Colic lymph node (tissue), 1 donor: ENCODE measurements around the genes APCDD1, SLC35G4 and AFG3L2.

GRCh38 chr18:10113727-10114171 is 199.9 kb downstream of the VAPA start:
- PRO-cap: no peak

- PRO-cap: no peak
These were observed 228.6 kb upstream of the APCDD1 start for GRCh38 chr18:10225806-10226236.

- PRO-cap: bidirectional peak, plus-strand start at chr18:10454603, minus-strand start at chr18:10454347
These were observed at the start of gene APCDD1 for GRCh38 chr18:10454011-10454796. TSS of gene APCDD1 (plus strand) at chr18:10454635.

DNA sequence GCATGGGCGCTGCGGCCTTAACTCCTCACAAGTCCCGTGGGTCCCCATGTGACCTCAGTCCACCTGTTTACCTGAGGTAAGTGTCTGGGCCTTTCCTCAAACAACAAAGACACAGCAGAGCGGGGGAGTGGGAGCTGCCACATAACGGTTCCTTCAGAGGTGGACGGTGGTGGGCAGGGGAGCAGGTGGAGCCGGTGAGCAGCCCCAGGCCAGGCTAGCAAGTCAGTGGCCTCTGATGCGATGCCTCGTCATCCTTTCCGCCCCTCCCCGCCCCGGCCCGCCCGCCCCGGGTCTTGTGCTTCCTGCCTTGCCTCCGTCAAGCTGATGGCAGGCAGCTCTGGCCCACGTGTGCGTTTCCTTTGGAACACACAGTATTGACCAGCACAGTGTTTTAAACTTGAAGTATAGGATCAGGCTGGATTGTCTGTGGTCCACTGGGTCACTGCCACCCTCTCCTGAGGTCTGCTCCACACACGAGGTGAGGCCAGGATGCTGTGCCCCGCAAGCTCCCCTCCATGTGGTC is 38.9 kb downstream of the PIEZO2 start:
- PRO-cap: no peak

GRCh38 chr18:11121608-11121862 is 27.8 kb downstream of the PIEZO2 start:
- PRO-cap: no peak

DNA sequence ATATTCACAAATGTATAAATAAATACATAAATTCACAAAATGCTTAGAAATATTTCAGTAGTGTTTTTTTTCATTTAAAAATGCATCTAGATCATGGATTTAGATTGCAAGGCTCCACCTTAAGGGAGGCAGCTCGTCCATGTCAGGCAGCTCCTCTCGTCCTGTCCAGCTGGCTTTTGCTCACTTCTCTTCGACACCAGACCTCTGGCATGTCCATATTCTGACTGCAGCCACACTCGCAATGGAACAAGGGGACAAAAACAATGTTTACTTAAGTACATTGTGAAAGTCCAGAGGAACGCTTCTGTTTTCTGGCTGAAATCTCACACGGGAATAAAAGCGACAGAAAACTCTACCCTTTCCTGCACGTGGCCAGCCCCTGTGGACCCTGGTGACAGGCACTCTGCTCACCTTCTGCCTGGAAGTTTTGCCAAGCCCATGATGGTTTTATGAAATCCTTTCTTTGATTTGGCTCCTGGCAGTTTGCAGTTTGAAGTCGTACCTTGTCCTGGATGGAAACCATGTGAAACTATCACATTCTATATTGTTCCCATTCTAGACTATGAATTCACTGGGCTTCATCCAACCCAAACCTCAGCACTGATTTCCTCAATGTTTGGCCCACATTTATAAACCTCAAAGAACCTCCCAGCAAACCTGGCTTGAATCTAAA is 134.2 kb upstream of the PIEZO2 start:
- PRO-cap: no peak

DNA sequence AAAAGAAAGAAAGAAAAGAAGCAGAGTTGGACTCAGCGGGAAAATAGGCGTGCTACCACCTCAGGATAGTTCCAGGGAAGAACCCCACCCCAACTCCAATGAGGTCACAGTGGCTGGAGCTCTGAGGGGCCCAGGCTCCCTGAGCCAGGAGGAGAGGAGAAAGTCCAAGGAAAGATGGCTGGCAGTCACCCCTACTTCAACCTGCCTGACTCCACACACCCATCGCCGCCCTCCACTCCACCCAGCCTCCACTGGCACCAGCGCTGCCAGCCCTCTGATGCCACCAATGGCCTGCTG is at the start of gene SLC35G4:
Gene SLC35G4, plus strand, starts transcription at position 175 of the 297 bp plus-strand sequence.
- PRO-cap: no peak

DNA sequence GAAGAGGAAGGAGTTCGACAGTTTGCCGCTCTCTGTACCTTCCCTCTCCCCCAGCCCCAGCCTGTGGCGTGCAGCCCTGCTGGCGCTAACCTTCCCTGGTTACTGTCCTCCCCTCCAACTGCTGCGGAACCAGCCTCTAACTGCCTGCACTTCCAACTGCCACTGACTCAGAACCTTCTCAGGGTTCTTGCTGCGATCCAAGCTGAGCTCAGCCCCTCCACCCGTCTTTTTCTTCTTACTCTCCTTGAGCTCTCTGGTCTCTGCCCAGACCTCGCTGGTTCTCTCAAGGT is 19.1 kb upstream of the GNAL start:
- PRO-cap: no peak

GRCh38 chr18:11689992-11690567 is 1.0 kb downstream of the GNAL start:
- PRO-cap: no peak

DNA sequence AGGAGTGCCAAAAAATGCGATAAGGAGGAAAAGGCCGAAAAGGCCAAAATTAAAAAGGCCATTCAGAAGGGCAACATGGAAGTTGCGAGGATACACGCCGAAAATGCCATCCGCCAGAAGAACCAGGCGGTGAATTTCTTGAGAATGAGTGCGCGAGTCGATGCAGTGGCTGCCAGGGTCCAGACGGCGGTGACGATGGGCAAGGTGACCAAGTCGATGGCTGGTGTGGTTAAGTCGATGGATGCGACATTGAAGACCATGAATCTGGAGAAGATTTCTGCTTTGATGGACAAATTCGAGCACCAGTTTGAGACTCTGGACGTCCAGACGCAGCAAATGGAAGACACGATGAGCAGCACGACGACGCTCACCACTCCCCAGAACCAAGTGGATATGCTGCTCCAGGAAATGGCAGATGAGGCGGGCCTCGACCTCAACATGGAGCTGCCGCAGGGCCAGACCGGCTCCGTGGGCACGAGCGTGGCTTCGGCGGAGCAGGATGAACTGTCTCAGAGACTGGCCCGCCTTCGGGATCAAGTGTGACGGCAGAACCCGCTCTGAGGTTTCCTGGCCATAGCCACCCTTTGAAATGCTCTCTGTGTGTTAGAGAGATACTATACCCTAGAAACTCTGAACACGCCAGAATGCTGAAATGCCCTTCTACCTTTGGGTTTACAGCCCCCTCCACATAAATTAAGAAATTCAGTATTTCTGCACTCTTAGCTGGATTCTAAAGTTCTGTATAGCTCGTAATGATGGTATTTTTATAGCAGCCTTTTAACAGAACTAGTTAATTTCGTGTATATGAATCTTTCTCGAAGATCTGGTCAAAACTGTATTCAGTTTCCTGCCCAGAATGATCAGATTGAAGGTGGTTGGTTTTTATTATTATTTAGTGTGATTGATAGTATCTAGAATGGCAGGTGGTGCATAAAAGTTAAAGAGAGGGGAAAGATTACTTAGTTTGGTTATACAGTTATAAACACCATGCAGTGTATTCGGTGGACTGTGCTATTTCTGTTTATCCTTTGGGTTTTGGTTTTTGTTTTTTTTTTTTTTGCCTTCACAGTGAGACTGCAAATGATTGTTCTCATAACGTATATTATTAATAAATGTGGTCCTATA is 718 bp downstream of the CHMP1B start:
- PRO-cap: bidirectional peak, plus-strand start at position 414 of the sequence, minus-strand start at position 389 of the sequence; unidirectional peak, minus-strand start at position 501 of the sequence

- PRO-cap: no peak
These were observed 256 bp downstream of the MPPE1 start for GRCh38 chr18:11908005-11908116.

GRCh38 chr18:11995491-11996167 is 14.3 kb downstream of the IMPA2 start:
- PRO-cap: no peak

- PRO-cap: no peak
These were observed 6.5 kb downstream of the TUBB6 start for GRCh38 chr18:12314313-12315114.

- PRO-cap: no peak
These were observed 14.3 kb downstream of the AFG3L2 start for GRCh38 chr18:12362532-12363291.

DNA sequence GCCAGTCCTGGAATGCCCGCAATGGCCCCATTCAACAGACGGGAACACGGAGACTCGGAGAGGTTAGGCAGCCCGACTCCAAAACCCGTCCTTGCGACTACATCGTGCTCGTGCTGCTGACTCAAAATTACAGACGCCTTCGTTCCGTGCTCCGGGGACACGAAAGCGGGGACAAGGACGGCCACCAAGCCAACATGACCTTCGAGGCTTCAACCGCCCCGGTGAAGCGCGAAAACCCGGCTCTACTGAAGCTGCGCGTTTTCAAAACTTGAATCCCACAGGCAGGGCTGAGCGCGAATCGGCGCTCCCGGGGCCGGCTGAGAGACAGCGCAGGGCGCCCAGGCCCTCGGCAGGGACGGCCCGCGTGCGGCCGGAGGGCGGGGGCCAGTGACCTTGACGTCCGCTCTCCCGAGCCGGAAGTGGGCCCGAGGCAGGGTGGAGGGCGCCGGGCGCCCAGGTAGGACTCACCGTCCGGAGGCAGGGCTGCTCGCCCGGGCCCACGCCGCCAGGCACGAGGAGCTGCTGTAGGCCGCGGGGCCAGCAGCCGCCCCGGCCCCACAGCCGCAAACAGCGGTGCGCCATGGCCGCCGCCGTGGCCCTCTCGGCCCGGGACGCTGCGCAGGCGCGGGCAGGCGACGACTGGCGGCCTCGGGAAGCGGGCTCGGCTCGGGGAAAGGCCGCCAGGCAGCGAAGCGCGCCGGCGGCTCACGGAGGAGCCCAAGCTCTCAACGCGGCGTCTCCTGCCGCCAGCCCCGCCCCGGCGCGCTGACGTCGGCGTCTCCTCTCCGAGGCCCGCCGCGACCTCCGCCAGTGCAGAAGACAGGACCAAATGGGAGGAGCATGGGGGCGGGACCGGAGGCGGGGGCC is at the start of gene AFG3L2:
Gene AFG3L2, minus strand, starts transcription at position 727 of the 867 bp plus-strand sequence.
- PRO-cap: bidirectional peak, plus-strand start outside the sequence, minus-strand start at position 709 of the sequence

- PRO-cap: no peak
These were observed 13.8 kb upstream of the PRELID3A start for GRCh38 chr18:12393932-12394412.

DNA sequence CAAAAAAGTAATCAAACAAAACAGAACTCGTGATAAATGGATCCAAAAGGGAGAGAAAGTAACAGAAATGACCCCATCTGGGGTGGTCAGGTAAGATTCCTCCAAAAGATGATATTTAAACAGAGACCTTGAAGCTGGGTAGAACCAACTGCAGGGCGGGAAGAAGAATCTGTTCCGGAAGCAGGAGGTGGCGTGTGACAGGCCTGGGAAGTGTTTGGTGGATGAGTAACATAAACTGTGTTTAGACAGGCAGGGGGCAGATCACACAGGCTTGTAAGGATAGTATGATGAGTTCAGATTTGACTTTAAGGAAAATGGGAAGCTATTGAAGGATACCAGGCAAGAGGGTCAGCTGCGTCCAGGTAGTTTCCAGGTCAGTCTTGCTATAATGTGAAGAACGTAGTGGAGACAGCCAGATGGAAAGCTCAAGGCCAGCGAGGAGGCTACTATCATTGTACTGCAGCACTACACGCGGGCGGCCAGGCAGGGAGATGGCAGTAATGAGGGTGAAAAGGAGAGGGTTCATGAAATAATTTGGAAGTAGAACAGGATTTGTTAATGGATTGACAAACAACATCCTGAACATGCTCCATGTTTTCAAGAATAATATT is 17.2 kb downstream of the SPIRE1 start:
- PRO-cap: no peak

- PRO-cap: no peak
These were observed 62.5 kb downstream of the PTPN2 start for GRCh38 chr18:12821349-12822052.

DNA sequence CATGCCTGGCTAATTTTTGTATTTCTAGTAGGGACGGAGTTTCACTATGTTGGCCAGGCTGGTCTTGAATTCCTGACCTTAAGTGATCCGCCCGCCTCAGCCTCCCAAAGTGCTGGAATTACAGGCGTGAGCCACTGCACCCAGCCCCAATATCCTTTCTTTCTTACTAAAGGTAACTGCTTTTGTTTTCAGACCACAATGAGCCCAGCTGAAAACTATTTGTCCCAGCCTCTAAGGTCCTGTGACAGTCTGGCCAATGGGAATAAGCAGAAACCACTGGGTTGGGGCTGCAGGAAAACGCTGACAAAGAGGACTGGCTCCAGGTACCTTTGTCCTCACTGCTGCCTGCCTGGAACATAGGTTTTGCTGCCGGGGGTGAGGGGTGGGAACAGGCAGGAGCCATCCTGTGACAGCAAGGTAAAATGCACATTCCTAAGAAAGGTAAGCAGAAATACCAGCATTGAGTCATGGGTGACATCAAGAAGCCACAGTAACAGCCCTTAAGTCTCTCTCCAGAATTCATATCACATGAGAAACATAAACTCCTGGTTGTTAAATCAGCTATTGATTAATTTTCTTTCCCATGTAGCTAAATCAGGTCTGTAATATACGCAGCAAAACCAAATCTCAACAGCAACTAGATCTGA is 21.6 kb downstream of the PTPN2 start:
- PRO-cap: no peak

- PRO-cap: no peak
These were observed 3.0 kb upstream of the SEH1L start for GRCh38 chr18:12944811-12945263.